Measurements from ENCODE around the gene MCU.

- PRO-cap = no peak
Observed at GRCh38 chr10:71817809-71818282, 33.2 kb downstream of the PSAP start.

GRCh38 chr10:71849123-71849962 is 1.7 kb downstream of the PSAP start:
- PRO-cap = no peak

- PRO-cap = bidirectional peak, plus-strand start at chr10:71868583, minus-strand start at chr10:71868393
Observed at GRCh38 chr10:71868069-71868794, 17.2 kb upstream of the PSAP start.

- PRO-cap = bidirectional peak, plus-strand start at chr10:71970554, minus-strand start at chr10:71970411
Observed at GRCh38 chr10:71970189-71970698, 6.0 kb downstream of the CHST3 start.

- PRO-cap = no peak
Observed at GRCh38 chr10:72075354-72076287, 12.7 kb downstream of the SPOCK2 start.

GRCh38 chr10:72077594-72077894 is 10.8 kb downstream of the SPOCK2 start:
- PRO-cap = no peak

GRCh38 chr10:72098445-72099009 is 10.2 kb upstream of the SPOCK2 start:
- PRO-cap = no peak

GRCh38 chr10:72186184-72187051 is 29.4 kb upstream of the ANAPC16 start:
- PRO-cap = no peak

DNA sequence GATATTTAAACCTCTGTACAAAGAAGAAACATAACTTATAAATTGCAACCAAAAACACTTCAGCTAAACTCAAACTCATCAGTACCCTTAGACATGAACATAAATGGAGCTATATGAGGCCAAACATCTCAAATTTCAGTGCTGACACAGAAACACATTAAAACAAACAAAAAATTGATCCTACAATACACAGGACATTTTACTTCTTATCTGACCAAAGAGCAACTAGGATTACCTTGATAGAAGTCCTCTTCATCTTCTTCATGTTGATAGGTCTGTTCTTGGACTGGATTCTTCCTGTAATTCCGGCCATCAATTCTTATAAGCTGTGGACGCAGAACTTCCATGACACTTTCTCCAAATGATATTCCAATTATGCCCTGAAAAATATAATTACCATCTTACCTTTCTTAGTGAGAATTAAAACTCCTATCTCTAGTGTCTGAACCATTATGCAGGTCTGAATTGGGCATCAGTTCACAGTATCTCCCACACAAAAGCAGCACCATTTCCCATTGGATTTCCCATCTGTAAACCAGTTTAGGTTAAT is 2.8 kb upstream of the ANAPC16 start:
- PRO-cap = no peak

DNA sequence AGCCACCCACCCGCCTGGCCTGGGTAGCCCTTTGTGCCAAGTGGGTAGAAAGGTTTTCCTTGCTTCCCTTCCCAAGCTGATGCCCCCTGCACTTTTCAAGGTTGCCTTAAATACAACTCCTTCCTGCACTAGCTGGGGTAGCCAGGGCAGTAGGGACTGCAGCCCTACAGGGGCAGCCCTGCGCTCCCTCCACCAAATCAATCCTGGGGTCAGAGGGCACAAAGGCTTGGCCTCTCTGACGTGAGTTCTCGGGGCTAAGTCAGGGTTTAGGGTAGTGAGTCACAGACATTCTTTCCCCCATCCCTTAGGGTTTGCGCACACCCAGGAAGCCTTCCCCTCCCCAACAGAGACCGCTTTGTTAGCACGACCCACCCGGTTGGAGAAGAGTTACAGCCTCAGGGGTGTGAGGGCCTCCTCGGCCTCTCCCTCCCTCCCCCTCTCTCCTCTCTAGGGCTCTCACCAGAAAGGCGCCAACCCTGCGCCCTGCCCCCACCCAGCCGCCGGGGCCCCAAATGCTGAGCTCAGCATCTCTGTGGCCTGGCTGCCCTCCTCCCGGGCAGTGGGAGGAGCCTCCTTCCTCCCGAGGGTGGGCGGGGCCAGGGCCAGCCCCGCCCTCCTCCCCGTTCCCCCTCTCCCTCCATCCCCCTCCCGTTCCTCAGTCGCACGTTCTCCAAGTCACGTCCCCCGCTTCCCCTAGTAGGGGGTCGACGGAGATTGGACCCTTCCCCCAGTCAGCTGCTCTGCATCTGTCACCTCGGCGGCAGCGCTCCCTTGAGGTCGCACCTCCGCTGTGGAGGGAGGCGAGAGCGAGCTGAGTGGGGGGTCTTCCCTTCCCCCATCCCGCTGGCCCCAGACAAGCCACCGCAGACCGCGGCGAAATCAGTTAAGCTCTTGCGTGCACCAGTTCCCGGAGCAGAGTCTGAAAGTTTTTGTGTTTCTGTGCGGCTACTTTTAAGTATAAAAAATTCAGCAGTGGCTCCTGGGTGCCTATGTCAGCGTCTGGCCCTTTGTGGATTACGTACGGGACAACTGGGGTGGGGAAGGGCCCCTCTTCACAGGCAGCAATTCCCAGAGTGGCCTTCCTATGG is 13.0 kb upstream of the DDIT4 start:
- PRO-cap = bidirectional peak, plus-strand start at position 384 of the sequence, minus-strand start at position 205 of the sequence; bidirectional peak, plus-strand start at position 658 of the sequence, minus-strand start at position 440 of the sequence; bidirectional peak, plus-strand start at position 1,028 of the sequence, minus-strand start at position 1,001 of the sequence

GRCh38 chr10:72272517-72273221 is 1.1 kb upstream of the DDIT4 start:
- PRO-cap = bidirectional peak, plus-strand start at chr10:72272957, minus-strand start at chr10:72272873; bidirectional peak, plus-strand start at chr10:72273106, minus-strand start at chr10:72273140

DNA sequence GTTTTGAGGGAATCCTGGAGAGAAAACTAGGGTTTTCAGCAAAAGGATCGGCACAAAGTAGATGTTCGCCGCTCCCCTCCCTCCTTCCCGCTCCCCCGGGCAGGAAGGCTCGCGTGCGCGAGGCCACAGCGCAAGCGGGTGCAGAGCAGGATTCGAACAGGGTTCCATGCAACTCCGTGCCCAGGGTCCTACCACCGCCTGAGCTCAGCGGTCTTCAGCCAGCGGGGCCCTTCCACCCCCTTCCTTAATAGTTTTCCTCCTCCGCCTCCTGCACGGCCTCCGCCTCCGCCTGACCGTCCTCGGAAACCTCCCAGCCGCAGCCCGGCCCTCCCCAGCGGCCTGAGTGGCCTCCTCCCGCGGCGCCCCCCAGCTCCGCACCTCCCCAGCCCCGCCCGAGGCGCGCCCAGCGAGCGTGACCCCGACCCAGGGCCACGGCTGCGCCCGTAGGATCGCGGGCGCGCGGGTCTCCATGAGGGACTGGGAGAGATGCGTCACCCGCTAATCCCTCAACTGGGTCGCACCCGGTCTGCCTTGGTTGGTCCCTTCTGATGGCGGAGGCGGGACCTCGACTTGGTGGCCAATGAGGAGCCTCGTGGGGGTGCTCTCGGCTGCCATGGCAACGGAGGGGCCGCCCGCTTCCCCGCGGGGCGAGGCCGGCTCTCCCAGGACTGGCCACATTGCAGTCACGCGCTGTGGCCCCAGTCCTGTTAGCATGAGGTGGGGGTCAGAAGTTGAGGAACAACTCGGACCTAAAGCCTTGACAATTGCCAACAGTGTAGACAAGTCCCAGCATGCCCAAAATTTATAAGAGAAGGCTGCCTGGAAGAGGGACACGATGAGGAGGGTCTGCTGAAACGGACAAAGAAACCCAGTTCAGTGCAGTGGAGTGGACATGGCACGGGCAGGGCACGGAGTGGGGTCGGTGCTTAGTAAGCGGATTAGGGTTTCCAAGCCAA is 24.1 kb downstream of the DDIT4 start:
- PRO-cap = unidirectional peak, minus-strand start at position 206 of the sequence; unidirectional peak, minus-strand start at position 246 of the sequence; bidirectional peak, plus-strand start at position 643 of the sequence, minus-strand start at position 512 of the sequence

- PRO-cap = no peak
Observed at GRCh38 chr10:72318292-72318811, 36.4 kb downstream of the DNAJB12 start.

- PRO-cap = bidirectional peak, plus-strand start at chr10:72320919, minus-strand start at chr10:72320784
Observed at GRCh38 chr10:72320610-72321636, 33.8 kb downstream of the DNAJB12 start.

DNA sequence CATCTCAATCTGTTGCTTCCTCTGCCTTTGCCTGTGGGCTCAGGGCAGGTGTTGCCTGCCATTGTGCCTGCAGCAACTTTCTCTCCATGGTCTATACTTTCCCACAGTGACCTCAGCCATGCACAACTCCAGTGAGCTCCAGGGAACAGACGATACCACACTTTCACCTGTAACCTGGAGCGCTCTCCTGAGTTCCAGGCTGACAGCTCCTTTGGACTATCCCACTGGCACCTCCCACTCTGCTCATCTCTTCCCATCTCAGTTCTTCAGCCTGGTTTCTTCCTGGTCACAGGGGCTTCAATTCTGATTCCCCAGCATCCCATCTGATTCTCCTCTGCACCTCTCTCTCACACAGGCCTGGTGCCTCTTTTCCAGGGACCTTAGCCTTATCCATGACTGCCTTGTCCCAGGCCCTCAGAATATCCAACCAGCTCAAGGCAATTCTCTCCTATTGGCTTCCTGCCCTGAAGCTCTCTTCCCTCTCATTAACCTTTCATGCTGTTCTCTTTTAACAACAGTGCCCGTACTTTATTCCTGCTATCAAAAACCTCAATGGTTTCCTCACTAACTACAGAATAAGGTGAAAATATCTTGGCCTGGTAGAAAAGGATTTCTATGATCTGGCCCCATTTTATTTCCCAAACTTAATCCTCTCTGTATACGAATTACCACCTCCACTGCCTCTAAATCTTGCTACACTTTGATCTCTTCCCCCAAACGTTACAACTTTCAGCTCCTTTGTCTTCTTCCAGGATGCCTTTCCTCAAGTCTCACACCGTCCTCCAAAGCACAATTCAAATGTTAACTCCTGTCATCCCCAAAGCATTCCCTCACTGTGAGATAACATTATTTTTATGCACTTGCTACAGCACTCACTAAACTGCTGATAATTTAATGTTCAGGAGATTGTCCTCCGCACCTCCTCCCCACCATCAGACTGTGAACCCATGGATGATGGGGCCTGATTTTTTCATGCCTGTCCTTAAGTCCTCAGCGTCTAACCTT is 2.8 kb downstream of the DNAJB12 start:
- PRO-cap = no peak

- PRO-cap = unidirectional peak, minus-strand start at chr10:72354360
Observed at GRCh38 chr10:72353935-72354447, 728 bp downstream of the DNAJB12 start.

GRCh38 chr10:72637425-72637901 is 11.6 kb upstream of the MICU1 start:
- PRO-cap = no peak

GRCh38 chr10:72686924-72687713 is 4.8 kb upstream of the MCU start:
- PRO-cap = bidirectional peak, plus-strand start at chr10:72687298, minus-strand start at chr10:72687055; unidirectional peak, minus-strand start at chr10:72687453

- PRO-cap = bidirectional peak, plus-strand start at chr10:72692147, minus-strand start at chr10:72692017; bidirectional peak, plus-strand start at chr10:72692540, minus-strand start at chr10:72692472
Observed at GRCh38 chr10:72692066-72693038, at the start of gene MCU. Gene MCU (plus strand): TSS chr10:72692143.

DNA sequence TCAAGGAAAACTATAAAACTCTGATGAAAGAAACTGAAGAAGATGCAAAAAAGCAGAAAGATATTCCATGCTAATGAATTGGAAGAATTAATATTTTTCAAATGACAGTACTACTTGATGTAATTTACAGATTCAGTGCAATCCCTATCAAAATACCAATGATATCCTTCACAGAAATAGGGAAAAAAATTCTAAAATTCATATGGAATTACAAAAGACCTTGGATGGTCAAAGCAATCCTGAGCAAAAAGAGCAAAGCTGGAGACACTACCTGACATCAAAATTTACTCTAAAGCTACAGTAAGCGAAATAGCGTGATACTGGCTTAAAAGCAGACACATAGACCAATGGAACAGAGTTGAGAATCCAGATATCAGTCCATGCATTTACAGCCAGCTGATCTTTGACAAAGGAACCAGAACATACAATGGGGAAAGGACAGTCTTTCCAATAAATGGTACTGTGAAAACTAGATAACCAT is 85.1 kb downstream of the MCU start:
- PRO-cap = no peak

All from Metastatic Lung Carcinoma in the Adrenal Gland (tissue), 1 donor.